Peritoneum (tissue), 1 donor: ENCODE measurements around a stretch of chr19.

- PRO-cap = no peak
These were observed 29.9 kb upstream of the CEBPA start for GRCh38 chr19:33332132-33332728.

- PRO-cap = no peak
These were observed 1.5 kb downstream of the PEPD start for GRCh38 chr19:33519929-33520616.

DNA sequence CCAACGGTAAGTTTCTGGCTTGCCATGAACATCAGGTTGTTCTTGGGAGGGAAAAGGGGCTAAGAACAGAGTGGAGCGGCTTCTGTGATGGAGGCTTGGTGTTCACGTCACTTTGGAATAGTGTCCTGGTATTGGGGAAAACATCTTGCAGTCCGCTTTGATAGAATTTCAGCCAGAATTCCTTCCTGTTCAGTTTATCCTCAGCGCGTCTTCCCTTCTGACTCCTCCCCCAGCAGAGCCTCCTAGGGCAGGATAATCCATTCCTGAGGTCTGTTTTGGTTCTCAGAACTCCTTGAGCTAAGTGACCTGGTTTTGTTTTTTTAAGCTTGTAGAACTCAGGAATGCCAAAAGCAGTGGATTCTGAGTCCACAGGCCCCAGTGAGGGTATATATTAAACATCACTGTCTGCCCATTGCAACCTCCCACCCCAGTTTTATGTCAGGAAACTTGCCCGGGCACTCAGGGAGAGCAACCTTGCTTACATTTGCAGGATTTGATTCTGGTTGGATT is 2.1 kb downstream of the KCTD15 start:
- PRO-cap = no peak

DNA sequence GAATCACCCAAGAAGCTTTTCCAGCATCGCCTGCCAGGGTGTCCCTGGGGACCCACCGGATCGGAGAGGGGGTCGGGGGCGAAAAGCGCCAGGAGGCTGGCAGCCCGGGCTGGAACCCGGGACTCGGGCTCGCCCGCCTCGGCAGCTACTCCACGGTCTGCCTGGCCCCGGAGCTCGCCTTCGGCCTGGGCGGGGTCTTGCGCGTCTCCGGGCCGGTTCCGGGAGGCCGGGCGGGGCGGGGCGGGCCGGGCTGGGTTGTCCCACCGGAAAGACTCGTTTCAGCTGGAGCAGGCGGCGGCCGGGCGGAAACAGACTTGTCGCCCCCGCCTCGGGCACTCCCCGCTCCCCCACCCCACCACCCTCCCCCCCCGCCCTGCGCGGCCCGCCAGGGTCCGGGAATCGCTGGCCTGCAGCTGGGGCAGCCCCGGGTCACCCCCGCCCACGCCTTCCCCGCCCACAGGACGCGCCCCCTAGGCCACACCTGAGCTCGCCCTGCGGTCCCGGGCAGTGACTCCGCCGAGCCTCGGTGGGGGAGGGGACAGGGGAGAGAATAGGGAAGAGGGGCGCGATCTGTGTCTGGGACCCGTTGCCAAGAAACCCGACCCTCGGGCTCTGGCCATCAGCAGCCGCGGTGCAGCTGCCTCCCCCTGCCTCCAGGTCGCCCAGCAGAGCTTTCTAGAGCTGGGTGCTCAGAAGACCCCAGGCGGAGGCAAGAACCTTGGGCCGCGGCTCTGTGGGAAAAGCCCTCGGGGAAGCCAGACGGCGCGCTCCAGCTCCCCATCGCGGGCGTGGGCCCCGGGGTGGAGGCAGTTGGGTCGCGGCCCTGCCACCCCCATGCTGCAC is 109.4 kb downstream of the KCTD15 start:
- PRO-cap = bidirectional peak, plus-strand start at position 276 of the sequence, minus-strand start at position 159 of the sequence

DNA sequence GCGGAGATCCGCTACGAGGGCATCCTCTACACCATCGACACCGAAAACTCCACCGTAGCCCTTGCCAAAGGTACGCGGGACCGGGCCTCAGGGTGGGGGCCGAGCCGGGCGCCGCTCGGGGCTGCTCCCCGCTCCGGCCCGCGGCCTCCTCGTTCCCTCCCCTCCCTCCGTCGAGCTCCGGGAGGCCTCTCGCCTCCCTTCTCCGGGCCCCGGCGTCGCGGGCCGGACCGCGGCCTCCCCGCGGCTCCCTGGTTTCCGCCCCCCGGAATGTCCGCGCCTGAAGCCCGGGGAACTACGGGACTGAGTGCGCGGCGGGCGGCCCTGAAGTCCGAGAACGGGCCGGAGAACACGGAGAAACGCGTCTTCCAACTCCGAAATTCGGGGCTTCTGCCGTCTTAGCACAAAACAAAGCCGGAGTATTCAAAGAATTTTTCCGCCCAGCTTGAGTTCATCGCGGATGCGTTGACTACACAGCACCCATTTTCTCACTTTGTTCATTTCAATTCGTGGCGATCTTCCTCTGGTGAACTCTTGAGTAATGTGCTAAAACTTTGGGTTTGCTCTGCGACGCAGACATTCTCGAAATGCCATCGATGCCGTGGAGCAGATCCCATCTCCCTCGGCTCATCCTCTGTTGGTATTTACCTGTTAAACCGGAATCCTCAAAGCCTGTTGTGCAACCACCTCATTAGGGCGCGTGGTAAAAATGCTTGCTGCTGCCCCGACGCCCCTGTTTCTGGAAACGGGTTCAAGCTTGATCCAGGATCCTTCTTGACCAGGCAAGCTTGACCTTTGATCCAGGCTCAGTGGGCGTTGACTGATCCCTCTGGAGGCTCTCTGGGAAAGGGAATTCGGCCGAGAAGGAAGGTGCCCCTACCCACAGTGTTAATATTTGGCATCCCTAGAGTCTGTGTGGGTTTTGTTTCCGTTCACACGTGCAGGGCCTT is 663 bp downstream of the LSM14A start:
- PRO-cap = no peak

DNA sequence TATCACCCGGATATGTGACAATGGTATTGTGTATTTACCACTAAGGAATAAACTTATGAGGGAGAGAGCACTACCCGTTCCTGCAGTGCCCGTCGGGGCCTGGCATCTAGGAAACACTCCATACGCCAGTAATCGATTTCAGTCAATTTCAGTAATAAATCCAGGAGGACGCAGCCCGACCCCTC is 317 bp upstream of the GARRE1 start:
- PRO-cap = no peak

- PRO-cap = no peak
These were observed 44.8 kb downstream of the GARRE1 start for GRCh38 chr19:34299121-34299587.

- PRO-cap = no peak
These were observed 17.8 kb upstream of the PDCD2L start for GRCh38 chr19:34386148-34387110.

GRCh38 chr19:34391062-34392053 is 12.8 kb upstream of the PDCD2L start:
- PRO-cap = no peak

DNA sequence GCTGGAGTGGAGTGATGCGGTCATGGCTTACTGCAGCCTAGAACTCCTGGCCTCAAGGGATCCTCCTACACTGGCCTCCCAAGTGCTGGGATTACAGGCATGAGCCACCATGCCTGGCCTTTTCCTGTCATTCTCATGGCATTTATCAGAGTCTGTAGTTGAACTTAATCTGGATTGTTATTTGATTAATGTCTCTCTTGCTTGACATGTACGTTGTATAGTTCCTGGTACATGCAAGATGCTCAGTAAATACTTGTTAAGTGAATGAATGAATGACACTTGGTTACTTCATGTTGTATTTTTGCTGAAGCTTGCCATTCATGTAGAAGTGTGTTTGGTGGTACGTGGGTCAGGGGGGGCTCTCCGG is 3.1 kb downstream of the UBA2 start:
- PRO-cap = no peak

DNA sequence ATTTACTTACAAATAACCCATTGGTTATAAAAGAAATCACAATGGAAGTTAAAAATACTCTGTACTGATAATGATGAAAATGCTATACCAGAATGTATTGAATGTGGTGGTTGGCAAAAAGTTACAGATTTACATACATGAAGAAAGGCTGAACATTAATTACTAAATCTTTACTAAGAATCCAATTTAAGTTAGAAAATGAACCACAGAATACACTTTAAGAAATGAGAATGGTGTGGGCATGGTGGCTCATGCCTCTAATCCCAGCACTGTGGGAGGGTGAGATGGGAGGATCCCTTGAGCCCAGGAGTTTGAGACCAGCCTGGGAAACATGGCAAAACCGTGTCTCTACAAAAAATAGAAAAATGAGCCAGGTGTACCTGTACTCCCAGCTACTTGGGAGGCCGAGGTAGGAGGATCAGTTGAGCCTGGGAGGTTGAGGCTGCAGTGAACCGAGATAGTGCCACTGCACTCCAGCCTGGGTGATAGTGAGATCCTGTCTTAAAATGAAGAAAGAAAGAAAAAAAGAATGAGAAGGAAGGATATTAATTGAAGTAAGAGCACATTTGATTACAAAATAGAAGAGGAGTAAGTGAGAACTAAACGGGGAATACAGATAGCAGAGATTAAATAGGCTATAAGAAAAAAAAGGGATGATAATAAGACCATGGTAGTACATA is 11.3 kb downstream of the UBA2 start:
- PRO-cap = no peak

GRCh38 chr19:34450080-34450444 is 21.9 kb downstream of the UBA2 start:
- PRO-cap = no peak

DNA sequence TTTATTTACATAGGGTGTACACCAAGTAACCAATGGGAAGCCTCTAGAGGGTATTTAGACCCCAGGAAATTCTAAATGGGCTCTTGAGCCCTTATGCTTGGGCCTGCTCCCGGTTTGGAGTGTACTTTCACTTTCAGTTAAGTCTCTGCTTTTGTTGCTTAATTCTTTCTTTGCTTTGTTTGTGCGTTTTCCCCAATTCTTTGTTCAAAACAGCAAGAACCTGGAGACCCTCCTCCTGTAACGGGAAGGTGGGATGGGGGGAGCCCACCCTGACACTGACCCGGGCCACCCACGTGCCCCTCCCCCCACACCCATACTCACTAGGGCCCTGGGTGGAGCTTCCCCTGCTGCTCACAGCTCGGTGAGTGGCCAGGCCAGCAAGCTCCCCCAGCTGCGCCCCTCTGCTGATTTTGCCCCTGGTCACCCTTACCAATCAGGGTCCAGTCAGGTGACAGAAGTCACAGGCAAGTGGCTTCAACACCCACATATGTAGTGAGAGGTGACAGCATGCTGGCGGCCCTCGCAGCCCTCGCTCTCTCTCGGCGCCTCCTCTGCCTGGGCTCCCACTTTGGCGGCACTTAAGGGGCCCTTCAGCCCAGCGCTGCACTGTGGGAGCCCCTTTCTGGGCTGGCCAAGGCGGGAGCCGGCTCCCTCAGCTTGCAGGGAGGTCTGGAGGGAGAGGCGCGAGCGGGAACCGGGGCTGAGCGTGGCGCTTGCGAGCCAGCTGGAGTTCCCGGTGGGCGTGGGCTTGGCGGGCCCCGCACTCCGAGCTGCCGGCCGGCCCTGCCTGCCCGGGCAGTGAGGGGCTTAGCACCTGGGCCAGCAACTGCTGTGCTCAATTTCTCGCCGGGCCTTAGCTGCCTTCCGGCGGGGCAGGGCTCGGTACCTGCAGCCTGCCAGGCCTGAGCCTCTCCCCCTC is 9.2 kb downstream of the SCGB2B2 start:
- PRO-cap = no peak

DNA sequence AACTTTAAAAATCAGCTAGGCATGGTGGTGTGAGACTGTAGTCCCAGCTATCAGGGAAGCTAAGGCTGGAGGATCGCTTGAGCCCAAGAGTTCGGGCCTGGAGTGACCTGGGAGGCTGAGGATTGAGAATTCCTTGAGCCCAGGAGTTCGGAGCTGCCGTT is 3.8 kb downstream of the GRAMD1A start:
- PRO-cap = no peak

DNA sequence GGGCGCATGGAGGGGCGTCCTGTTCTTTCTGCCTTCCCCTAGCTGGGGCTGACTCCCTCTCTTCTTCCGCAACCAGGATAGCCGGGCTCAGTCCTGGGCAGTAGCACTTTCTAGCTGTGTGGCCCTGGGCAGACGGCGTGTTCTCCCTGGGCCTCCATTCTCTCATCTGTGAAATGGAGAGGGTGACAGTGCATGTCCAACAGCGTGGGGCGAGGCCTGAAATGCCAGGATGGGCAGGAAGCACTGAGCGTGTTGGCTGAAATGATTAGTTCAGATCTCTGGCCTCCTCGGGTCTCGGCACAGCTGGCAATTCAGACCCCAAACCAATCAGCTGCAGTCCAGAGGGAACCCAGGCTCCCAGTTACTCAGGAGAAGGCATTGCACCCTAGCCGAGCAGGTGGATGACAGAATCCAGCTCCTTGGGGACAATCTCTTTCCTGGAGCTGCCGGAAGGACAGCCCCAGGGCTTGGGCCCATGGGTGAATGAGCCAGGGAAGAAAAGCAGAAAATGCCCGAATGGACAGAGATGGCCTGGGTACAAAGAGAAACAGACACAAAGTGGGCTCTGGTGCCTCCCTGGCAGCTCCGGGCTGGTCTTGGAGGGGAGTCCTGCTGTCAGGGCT is 1.9 kb downstream of the HPN start:
- PRO-cap = no peak

GRCh38 chr19:35048543-35049727 is 7.4 kb downstream of the HPN start:
- PRO-cap = no peak

DNA sequence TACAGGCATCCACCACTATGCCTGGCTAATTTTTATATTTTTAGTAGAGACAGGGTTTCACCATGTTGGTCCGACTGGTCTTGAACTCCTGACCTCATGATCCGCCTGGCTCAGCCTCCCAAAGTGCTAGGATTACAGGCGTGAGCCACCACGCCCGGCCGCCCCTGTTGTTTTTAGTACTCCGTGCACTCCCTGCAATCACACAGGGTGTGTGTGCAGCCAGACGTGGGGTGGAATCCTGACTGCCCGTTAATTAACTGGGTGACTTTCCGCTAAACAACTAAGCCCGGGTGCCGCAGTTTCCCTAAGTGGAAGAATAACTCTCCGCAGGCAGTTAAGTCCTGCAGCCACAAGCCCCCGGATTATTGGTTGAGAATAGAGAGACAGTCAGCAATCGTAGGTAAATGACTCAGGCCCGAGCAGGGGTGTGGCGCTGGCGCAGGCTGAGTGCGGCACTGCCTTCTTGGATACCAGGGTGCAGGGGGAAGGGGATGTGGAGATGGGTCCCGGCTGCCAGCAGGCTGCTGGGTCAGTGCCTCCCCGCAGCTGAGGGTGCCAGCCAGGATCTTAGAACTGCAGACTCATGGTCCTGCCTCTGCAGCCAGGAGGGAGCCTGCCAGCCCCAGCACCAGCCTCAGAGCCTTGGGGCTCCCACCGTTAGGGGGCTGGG is 6.1 kb upstream of the FXYD3 start:
- PRO-cap = no peak

DNA sequence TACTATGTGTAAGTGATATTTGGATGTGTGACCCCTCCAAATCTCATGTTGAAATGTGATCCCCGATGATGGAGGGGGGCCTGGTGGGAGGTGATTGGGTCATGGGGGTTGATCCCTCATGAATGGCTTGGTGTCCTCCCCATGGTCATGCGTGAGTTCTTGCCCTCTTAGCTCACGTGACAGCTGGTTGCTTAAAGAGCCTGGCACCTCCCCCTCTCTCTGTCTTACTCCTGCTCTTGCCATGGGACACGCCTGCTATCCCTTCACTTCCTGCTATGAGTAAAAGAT is 21.2 kb downstream of the FXYD5 start:
- PRO-cap = no peak

GRCh38 chr19:35195665-35196309 is 32.8 kb downstream of the FAM187B start:
- PRO-cap = no peak

GRCh38 chr19:35268160-35268232 is 766 bp upstream of the USF2 start:
- PRO-cap = no peak